Hematopoietic multipotent progenitor cell (in vitro differentiated cells): ENCODE measurements around the genes CDC42BPA and SNAP47.

DNA sequence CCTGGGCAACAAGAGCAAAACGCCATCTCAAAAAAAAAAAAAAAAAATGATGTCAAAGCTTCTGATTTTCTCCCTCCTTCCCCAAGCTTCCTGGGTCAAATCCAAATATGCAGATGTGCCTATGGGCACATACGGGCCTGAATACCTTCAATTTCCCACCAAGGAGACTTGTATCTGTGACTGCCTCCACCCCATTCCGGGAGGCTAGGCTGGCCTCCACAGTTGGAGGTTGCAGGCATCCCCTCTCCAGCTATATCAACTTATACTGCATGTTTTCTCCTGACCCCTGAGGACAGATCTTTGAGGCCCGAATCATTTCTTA is 33.6 kb downstream of the ITPKB start:
- CAGE, long polyA plus RNA = no peak

GRCh38 chr1:226717130-226717760 is 21.8 kb downstream of the ITPKB start:
- CAGE, long polyA plus RNA = no peak

GRCh38 chr1:226731345-226731937 is 7.6 kb downstream of the ITPKB start:
- CAGE, long polyA plus RNA = no peak

DNA sequence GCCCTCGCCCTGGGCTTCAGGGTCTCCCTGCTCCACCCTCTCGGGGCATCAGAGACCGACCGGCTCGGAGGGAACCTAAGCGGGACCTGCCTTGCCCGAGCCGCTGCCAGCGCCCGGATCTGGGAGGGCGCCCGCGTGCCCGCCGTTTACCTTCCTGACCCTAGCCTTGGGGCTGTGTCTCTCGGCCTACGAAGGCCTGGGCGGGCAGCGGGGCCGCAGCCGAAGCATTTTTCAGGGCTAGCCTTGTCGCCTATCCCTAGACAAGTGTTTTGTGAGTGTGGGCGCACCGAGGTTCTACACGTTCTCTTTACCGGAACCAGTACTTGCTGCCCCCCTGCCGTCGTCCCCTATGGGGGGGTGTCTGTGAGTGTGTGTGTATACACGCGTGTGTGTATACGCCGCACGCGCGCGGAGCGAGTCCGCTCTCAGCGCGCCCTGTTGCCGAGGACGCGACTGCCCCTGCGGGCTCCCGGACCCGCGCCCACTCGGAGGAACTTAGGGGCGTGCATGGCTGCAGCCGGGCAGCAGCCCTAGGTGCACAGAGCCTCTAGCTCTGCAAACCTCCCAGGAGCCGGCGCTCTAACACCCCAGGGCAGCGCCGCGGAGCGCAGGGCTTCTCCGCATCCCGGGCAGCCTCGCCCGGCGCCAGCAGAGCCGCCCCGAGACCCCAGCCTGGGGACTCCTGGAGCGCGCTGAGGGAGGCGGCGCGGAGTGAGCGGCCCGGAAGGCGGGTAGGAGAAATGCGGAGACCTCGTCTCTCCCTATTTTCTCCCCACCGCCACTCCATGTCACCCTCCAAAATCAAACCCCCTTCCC is 775 bp downstream of the ITPKB start:
- CAGE, long polyA plus RNA = no peak

DNA sequence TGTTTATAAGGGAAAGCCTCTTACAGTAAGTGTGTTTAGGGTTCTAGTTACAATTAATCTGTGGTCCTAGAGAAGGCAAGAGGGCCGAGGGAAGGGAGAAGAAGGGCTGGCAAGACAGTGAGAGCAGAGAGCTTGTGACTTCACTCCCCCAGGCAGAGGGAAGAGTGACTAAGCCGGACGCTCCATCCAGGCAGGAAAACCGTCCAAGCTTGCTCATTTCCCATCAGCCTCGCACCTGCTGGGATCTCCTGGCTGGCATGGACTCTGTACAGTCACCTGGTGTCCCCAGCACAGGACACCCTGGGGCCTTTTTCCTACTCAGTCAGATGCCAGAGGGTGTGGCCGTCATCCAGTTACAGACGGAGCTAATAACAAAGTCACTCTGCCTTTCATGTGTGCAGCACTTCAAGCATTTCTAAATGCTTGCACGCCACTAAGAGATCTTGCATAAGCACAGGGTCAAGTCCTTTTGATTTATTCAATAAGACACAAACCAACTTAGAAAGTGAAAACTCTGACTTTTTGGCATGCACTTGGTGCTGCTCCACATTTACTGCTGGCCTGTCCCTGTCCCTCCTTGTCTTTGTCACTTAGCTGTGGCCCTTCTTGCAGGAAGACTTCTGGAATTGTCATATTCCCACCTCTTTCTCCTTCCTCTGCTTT is 55.3 kb upstream of the PSEN2 start:
- CAGE, long polyA plus RNA = no peak

DNA sequence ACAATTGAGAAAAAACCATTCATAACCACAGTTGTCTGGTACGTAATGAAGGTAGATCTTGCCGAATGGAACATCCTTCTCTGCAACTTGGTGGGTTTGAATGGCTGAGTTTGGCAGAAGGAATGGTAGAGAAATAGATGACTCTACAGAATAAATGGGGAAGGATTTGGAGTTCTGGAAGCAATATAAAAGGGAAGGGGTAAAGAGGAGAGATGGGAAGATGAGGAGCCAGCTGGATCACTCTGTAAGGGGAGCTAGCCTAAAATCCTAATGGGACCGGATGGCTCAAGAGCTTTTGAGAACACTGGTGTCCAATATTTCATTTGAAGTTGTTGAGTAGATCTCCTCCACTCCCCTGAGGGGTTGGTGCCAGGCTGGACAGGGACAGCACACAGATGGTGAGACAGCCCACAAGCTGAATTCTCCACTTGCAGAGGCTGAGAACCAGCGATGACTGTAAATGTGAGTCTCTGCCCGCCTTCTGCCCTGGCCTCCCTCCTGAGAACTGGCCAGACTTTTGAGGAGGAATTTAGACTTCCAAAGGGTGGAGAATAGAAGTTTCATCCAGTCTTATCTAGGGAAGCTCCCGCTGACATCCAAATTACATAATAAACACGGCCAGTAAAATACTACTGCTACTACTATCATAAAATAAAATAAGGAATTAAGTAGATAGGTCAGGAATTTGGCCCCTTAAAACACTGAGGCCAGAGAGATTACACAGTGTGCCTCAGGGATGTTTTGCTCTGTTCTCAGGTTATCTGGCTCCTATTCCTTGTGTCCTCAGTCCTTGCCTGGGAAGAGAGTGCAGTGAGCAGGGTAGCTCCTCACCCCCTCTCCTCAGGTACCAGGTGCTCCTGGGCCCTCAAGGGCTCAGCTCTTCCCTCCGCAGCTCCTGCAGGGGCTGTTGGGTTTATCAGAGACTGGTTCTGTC is 20.5 kb upstream of the COQ8A start:
- CAGE, long polyA plus RNA = no peak

DNA sequence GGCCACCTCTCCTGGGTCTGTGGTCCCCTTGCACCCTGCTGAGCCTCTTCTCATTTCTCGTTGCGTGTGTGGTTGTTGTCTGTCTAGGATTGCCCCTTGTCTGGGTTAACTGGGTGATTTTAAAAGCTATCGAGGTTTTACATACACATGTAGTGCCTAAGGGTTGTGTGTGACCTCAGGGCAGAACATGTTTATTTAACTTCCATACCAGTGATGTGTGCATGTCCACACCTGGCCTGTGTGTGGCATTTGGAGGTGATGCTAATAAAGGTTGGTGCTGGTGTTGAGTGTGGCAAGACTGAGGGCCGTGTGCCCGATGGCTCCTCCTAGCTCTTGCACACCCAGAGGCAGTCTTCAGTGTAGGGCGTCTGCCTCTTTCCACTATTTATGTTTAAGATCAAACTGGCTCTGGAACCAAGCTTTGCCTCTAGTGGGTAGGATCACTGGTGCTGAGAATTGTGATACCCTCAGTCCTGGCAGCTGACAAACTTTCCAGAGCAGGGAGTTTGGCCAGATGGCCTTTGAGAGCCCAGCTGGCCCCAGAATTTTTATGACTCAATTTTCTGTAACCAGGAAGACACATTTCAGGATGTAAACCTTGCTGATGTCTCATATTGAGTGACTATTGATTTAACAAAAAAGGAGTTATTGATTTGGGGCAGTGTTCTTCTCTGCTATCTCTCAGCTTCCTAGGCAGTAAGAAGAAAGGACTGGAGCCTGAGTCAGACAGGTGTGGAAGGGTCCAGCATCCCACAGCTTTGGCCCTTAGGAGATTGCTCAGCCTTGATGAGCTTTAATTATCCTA is 6.7 kb downstream of the COQ8A start:
- CAGE, long polyA plus RNA = no peak

- CAGE, long polyA plus RNA = no peak
Measured at GRCh38 chr1:226965196-226965660, 25.1 kb downstream of the COQ8A start.

DNA sequence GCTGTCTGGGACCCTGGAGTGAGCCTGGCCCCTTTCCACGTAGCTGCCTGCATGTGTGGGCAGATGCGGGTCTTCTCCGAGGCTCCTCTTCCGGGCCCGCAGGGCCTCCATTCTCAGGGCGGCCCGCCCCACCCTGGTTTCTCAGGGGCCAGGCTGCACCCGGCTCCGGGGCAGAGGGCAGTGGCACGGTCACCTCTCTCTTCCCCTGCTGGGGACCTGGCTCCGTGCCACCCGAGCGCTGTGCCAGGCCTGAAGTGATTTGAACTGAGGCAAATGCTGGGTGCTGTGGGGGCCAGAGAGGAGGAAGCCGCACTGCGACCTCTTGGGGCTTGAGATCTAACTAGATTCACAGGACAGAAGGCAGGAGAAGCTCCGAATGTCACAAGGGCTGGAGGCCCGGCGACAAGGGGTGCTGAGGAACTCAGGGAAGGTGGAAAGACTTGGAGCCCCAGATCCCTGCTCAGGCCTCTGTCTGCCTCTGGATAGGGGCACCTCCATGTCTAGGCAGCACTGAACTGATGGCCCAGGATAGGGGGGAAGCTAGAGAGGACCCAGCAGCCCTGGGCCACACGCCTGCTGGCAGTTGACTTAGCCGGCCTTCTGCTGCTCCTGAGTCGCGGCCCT is 40.7 kb downstream of the COQ8A start:
- CAGE, long polyA plus RNA = no peak

GRCh38 chr1:226984773-226985587 is 44.9 kb downstream of the COQ8A start:
- CAGE, long polyA plus RNA = no peak

DNA sequence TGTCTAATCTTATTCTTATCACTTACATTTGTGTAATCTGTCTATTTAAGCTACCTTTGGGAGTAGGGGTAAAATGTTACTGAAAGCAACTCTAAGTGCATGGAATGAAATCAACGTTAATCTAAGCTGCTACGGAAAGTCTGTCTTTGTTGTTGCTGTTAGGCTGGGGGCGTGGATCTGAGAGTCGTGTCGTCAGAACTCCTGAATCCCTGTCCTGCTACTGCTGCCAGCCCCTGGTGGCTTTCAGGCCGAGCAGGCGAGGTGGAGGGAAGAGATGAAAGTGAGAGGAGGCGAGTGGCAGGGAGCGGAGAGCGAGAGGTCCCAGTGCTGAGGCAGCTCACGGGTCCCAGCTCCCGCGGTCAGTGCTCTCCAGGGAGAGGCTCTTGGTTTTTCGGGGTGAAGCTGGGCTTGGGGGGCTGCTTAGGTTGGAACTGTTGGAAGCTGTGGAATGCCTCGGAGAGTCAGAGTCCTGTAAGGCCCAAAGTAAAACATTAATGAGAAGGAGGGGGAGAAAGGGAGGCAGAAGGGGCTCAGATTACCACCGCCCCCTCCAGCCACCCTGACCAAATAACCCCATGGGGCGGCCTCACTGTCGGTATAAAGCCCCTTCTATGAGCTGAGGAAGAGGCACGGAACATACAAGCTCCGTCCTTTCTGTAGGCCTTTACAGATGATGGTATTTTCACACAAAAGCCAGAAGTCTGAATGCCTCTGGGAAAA is 54.0 kb downstream of the COQ8A start:
- CAGE, long polyA plus RNA = no peak

- CAGE, long polyA plus RNA = no peak
Measured at GRCh38 chr1:227034285-227034938, 94.3 kb downstream of the COQ8A start.

DNA sequence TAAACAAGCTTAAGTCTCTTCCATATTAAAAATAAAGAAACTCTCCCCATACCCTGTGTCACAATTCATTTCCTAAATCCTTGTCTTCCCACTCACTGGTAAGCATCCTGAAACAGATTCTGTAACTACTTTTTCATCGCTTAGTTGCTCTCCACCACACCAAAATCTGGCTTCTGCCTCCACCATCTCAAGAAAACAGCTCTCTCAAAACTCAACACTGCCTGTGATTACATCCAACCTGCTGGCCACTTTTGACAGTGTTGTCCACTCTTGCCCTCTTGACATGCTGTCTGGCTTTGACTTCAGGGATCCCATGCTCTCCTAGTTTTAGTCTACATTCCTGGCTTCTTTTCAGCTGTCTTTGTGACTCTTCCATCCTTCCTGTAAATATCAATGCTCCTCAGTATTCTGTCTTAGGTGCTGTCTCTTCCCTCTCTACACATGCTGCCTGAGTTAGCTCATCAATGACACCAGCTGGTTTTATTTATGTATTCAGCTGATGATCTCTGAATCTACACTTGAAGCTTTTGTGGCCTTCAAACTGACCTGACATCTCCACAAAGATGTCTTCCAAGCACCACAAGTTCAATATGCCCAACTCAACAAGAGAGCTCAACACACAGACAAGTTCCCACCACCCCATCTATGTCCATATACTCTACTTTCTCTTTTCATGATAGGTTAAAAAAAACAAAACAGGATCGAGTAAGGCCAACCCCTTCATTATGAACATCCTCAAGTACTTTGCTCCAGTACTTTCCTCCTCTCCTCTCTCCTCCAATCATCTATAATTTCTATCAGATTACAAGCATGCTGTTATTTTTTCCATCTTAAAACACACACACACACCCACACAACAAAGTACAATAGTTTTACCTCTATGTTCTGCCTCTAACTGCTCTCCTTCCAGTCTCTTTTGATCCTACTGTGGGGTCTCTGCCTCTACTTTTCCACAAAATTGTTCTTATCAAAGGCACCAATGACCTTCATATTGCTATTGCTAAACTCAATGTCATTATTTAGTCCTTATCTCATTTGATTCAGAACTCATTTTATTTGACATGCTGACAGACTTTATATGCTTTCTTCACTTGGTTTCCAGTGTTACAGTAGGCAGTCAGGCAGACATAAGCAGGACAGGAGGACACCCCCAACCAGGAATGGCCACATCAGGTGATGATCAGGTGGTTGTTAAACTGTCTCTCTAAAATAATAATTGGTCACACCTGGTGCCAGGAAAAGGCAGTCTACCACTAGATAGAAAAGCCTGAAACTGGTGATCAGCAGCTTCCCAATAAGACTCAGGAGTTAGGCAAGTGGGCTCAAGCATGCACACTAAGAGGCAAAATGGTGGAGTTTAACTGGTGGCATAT is 156.7 kb downstream of the COQ8A start:
- CAGE, long polyA plus RNA = no peak

DNA sequence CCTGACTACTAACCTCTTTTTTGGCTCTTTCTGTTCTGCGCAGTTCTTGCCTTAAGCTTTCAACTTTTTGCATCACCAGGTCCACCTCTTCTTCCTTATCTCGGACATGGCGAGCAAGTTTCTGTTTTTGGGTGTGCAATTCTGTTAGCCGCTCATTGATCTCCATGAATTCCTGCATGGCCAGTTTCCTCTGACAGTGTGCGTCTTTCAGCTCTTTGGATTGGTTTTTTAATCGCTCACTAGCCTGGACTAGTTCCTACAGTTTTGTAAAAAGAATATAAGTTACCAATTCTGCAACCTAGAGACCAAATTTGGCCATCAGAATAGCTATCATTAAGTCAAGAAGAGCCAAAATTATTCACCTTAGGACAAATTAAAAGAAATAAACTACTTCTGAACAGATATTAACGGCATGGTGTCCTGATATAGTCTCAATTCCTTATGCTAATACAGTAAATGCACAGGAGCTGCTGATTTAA is 172.6 kb downstream of the COQ8A start:
- CAGE, long polyA plus RNA = no peak

GRCh38 chr1:227299089-227299487 is 19.2 kb downstream of the CDC42BPA start:
- CAGE, long polyA plus RNA = no peak

GRCh38 chr1:227301820-227302702 is 16.2 kb downstream of the CDC42BPA start:
- CAGE, long polyA plus RNA = no peak

DNA sequence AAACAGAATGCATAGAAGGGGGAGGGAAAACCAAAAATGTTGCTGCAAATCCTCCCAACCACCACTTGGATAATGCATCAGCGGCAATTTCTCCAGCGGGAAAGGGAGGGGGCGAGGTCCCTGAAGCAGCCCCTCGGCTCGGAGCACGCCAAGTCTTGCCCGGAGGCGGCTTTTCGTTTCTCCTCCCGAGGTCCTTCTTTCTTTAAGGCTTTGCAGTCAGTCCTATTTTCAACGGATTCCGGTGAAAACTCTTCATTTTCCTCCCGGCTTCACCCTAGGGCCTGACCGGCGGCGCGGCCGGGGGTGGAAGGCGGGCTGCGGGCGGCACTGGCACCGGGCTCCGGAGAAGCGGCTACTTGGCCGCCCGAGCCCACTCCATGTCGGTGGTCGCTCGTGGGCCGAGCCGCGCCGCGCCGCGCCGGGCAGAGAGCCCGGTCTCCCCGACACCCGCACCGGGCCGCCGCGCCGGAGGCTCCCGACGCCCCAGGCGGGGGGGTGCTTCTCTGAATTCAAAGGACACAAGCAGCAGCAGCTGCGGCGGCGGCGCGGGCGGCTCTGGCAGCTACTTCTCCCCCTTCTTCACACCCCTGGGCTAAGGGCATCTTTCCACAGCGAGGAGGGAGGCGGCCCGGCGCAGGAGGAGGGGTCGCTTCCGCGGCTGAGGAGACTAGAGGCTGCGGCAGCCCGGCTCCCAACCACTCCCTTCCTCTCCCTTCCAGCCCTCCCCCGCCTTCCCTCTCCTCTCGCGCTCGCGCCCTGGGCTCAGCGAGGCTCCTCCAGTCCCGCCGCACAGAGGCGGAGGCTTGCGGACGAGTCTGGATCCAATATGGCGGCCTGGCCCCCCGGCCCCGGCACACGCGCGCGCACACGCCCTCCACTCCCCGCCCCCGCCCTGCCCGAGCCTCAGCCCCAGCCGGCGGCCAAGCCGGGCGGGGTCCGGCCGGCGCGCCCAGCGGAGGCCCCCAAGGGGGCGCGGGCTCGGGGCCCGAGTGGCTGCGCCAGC is at the start of gene CDC42BPA:
TSS of gene CDC42BPA (minus strand) at position 828 of the 1,003 bp plus-strand sequence.
- CAGE, long polyA plus RNA = no peak

GRCh38 chr1:227734954-227735946 is at the start of gene SNAP47:
TSS of gene SNAP47 (plus strand) at chr1:227735435.
- CAGE, long polyA plus RNA = start-site peak on the minus strand at chr1:227735239-227735313, 269 reads; start-site peak on the plus strand at chr1:227735449-227735467, 116 reads

- CAGE, long polyA plus RNA = no peak
Measured at GRCh38 chr1:227775117-227775588, 39.9 kb downstream of the SNAP47 start.

- CAGE, long polyA plus RNA = no peak
Measured at GRCh38 chr1:228084195-228085014, 1.9 kb downstream of the ARF1 start.